RPMI7951 (cell line): Measurements from ENCODE around the gene RASGRP4.

DNA sequence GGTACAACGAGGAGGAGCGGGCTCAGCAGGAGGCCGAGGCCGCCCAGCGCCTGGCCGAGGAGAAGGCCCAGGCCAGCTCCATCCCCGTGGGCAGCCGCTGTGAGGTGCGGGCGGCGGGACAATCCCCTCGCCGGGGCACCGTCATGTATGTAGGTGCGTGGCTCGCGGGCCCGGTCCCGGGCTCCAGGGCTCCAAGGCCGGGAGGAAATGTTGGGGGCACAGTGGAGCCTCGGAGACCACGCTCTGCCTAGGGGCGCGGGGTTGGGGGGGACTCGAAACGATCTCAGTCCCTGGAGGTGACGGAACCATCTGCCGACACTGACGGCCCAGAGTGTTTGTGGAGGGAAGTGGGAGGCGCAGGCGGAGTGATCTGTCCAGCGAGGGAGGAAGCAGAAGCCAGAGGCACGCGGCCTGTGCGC, 6.3 kb downstream of the TBCB start:
- RAMPAGE, long total RNA = no peak

DNA sequence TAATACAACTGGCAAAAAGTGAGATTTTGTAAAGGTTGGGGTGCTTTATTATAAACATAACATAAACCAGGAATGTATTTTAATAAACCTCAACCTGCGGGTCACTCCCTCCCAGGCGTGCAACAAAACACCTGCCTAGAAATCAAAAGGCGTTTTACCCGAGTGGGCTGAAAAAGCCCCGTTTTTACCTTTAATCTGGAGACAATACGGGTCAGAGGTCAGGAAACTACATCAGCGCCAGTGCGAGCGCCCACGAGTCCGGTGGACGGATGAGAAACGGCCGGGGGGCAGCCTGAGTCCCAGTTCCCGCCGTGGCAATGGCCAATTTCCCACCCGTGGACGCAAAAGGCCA, 47.8 kb downstream of the ZFP14 start:
- RAMPAGE, long total RNA = no peak

- RAMPAGE, long total RNA = no peak
Measured at GRCh38 chr19:36423778-36424205, 5.3 kb upstream of the ZFP82 start.

- RAMPAGE, long total RNA = no peak
Measured at GRCh38 chr19:37641124-37641729, 14.0 kb downstream of the ZFP30 start.

- RAMPAGE, long total RNA = no peak
Measured at GRCh38 chr19:37707713-37708069, 11.9 kb downstream of the ZNF607 start.

DNA sequence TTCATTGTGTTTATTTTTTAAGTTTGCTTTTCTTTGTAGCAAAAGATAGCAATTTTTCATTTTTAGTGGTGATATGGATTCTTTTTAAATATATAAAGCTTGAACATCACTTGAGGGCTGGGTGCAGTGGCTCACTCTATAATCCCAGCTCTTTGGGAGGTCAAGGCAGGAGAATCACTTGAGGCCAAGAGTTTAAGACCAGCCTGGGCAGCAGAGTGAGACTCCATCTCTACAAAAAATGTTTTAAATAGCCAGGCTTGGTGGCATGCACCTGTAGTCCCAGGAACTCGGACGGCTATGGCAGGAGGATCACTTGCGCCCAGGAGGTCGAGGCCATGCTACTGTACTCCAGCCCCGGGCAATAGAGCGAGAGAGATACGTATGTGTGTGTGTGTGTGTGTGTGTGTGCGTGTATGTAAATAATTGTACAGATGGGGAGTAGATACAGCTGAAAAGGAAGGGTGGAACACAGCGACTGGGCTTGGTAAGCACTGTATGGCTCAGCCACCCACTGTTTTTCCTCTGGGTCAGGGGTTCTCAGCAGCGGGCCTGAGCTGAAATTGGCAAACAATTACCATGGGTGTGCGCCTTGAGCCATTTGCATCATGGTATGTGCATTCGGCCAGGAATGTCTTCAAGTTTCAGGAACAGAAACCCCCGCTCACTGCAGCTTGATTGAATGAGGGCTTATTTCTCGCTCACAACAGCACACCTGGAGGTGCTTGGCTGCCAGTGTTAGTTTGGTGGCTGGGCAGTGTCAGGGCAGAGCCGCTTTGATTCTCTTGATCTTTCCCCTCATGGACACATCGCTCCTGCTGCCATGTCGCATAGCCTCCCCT, 126.5 kb downstream of the SIPA1L3 start:
- RAMPAGE, long total RNA = no peak

- RAMPAGE, long total RNA = no peak
Measured at GRCh38 chr19:38045954-38046850, 139.2 kb downstream of the SIPA1L3 start.

GRCh38 chr19:38082038-38082647, 141.9 kb downstream of the DPF1 start:
- RAMPAGE, long total RNA = no peak

- RAMPAGE, long total RNA = no peak
Measured at GRCh38 chr19:38229315-38230180, 5.5 kb upstream of the DPF1 start.

DNA sequence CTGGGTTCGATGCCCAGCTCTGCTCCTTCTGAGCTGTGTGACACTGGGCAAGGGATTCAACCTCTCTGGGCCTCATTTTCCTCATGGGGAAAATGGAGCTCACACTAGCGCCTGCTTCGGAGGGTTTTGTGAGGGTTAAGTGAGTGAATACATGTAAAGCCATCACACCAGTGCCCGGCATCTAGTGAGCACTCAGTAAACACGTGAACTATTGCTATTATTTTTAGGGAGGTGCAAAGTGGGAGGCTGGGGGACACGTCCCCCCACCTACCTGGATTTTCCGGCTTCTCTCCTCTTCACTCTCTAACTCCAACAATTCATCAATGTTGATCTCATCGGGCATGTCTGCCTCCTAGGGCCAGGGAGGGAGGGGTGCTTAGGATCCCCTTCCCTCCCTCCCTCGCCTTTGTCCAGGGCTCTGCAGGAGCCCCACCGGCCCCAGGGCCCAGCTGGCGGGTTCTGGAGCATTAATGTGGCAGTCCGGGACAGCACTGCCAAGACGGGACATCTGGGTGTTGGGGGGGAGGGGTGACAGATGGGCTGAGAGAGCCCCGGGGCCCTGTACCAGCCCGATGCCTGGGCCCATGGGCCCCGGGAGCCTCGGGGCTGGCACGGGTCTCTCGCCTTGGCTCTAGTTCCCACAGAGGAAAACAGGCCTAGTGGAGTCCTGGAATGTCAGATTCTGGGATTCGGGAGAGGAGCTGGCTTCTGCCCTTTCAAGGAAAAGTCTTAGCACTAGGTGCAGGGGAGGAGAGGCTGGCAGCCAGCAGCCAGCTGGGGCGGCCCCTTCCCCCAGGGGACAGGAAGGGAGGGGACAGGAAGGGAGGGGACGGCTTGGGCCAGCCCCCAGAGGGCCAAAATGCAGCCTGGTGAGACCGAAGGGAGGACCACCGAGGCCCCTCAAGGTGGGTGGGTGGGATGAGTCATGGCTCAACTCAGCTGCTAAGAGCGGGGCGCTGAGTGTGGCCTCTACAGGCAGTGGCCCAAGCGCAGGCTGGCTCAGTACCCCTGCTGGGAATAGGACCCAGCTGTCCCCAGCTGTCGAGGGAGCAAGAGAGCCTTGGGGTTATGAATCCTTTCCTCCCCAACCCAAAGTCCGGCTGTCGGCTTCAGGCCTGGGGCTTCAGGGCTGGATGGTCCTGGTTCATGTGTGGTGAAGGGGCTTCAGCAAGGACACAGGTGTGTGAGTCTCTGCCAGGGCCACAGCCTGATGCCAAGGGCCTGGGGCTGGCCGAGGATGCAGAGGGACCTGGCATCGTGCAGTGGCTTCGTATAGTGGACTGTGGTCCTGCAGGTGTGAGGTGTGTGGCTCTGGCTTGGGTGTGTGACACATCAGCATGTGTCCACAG, 3.1 kb downstream of the PPP1R14A start:
- RAMPAGE, long total RNA = no peak

DNA sequence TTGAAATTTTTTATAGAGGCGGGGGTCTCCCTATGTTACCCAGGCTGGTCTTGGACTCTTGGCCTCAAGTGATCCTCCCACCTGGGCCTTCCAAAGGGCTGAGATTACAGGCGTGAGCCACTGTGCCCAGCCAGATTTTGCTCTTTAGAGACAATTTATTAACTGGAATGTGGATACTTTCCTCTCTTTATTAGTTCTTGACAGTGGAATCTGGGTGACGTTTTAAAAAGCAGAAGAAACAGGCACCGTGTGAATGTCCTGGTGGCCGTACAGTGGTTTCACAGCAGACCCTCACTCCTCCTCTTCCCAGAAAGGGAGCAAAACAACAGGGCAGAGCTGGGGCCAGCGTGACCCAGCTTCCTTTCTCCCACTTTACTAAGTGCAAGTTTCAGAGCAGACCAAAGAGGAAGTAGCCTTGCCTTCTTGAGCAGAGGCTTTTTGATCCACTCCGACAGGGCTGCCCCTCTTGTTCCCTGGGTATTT, 19.7 kb upstream of the C19orf33 start:
- RAMPAGE, long total RNA = no peak

- RAMPAGE, long total RNA = no peak
Measured at GRCh38 chr19:38318645-38319030, 1.0 kb upstream of the KCNK6 start.

GRCh38 chr19:38361432-38362216, 12.7 kb upstream of the PSMD8 start:
- RAMPAGE, long total RNA = no peak

DNA sequence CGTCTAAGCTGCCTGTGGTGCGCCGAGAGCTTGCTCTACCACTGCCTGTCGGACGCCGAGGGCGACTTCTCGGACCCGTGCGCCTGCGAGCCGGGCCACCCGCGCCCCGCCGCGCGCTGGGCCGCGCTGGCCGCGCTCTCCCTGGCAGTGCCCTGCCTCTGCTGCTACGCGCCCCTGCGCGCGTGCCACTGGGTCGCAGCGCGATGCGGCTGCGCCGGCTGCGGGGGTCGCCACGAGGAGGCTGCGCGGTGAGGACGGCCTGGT, 7.1 kb upstream of the FAM98C start:
- RAMPAGE, long total RNA = no peak

DNA sequence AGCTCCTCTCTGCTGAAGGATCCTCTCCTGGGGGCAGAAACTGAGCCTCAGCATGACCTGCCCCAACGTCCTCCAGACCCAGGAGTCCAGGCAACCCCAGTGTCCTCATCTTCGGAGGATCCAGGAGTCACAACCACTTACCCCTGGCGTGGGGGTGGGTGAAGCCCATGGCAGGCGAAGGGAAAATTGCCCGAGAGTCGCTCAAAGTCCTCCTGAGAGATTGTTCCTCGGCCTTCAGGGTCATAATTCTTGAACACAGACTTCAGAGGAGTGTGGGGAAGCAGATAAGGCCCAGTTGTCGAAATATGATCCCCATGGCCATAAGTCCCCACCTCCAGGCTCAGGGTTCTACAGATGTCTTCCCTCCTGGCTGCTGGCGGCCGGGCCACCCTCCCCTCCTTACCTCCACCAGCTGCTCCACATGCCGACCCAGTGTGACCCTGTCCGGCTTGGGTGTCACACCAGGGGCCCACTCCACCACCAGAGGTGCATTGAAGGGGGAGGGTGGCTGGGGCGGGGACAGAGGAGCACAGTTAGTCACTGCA, 10.0 kb downstream of the FAM98C start:
- RAMPAGE, long total RNA = no peak

GRCh38 chr19:38425975-38426468, at the start of gene RASGRP4:
TSS of gene RASGRP4 (minus strand) at chr19:38426219.
- RAMPAGE, long total RNA = no peak

DNA sequence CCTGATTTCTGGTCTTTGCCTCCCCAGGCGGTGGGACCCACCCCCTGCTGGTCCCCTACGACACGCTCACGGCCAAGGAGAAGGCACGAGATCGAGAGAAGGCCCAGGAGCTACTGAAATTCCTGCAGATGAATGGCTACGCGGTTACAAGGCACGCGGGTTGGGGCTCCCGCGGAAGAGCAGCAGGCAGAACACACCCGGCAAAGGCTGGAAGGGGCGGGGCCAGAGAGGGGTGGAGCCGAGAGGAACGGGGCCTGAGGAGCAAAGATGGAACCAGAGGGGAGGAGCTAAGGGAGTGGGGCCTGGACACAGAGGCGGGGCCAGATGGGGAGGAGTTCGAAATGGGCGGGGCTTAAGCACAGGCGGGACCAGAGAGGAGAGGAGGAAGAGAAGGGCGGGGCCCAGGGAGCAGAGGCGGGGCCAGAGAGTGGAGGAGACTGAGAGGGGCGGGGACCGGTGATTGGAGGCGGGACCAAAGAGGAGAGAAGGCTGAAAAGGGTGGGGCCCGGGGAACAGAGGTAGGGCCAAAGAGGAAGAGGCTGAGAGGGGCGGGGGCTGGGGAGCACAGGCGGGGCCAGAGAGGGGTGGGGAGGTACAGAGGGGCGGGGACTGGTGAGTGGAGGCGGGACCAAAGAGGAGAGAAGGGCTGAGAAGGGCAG, 73.4 kb downstream of the RYR1 start:
- RAMPAGE, long total RNA = no peak

DNA sequence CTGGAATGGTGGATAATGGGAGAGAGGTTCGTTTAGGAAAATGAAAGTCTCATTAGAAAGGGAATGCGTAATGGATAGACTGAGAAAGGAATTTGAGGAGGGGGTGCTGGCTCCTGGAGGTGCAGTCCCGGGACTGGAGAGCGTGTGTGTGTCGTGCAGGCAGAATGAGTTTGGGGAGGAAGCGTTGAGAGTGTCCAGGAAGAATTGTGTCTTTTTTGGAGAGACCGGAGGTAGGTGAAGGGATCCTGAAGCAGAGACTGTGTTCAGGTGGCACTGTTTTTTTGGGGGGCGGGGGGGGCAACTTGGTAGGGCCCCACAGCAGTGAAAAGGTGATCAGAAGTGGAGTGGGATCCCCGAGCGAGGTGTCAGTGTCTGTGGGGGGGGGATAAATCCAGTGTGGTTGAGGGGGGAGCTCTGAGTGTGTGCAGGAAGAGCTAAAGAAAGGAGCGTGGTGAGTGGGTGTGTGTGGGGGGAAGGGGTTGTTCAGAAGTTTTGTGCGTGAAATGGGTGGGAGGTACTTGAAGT, 1.5 kb downstream of the ACTN4 start:
- RAMPAGE, long total RNA = no peak

- RAMPAGE, long total RNA = no peak
Measured at GRCh38 chr19:38679681-38680310, 32.3 kb downstream of the ACTN4 start.

DNA sequence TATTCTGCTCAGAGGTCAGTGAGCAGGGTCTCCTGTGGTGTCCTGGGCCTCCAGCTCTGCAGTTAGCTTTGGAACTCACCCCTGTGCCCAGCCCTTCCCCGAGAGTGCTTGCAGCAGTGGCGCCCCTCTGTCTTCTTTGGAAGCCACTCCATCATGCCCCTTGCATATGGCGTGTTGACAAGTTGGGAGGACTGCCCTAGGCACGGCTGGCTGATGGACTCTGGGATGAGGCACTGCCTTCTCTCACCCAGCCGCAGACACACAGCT, 41.5 kb downstream of the CAPN12 start:
- RAMPAGE, long total RNA = no peak